Epithelial cell of proximal tubule (primary cell): ENCODE measurements around a stretch of chr4.

- RAMPAGE, long total RNA = no peak
- RRBS = no CpG with 5 or more reads among the region's 6 CpGs
These were observed 13.8 kb upstream of the SORBS2 start for GRCh38 chr4:185825717-185826277.

DNA sequence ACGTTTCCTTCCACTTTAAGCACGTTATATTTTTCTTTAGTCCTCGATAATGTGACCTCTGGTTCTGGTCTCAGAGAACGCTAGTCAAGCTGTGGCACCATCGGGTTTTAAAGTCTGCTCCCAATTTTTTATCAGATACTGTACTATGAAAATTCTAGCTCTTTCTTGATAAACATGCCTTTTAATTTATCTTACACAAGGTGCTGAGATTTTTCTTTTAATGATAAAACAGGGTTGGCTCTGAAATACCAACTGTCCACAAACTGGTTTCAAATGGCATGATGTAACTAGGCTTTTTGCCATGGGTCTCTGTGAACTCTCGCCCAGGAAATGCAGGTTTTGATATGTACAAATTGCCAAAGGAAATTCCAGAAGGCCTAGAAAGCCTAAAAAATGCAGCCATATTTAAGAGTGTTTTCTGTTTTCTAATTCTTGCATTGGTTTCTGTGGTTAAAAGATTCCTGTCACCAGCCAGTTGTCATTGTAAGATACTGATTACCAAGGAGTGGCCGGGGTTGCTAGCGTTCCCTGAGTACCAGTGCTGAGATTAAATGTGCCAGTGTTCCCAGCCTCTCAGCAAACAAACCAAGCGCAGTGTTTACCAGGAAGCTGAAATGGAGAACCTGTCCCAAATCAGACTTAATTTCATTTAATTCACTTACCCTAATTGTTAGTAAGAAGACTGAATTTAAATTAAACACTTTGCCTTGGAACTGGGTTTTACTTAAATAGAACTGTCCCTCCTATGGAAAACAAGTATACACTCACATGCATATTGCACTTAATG lies 53.9 kb upstream of the SORBS2 start:
- RAMPAGE, long total RNA = no peak
- RRBS = no CpG with 5 or more reads among the region's 9 CpGs

DNA sequence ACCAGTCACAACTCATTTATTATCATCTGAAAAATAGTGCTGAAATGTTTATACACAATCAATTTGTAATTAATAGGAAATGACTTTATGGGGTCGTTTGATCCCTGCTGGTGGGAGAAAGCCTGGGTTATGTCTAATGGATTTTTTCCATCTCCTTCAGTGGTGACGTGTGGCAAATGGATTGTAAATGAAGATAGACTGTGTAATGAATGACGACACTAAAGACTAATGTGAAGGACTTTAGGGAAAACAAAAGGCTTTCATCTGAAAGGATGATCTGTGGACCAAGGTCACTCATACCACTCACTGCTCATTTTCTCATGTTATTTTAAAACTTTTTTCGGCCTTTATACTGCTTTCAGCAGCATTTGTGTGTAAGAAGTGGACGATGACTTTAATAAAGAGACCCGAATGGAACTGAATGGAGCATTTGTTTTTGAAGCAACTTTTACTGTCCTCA lies 102.9 kb upstream of the SORBS2 start:
- RAMPAGE, long total RNA = no peak
- RRBS = no CpG with 5 or more reads among the region's 6 CpGs

GRCh38 chr4:186104071-186105231 lies 35.5 kb downstream of the TLR3 start:
- RAMPAGE, long total RNA = no peak
- RRBS = 2% methylated on average over 29 of the region's 96 CpGs

GRCh38 chr4:186155843-186156361 lies 35.5 kb upstream of the CYP4V2 start:
- RAMPAGE, long total RNA = no peak
- RRBS = no CpG with 5 or more reads among the region's 12 CpGs

DNA sequence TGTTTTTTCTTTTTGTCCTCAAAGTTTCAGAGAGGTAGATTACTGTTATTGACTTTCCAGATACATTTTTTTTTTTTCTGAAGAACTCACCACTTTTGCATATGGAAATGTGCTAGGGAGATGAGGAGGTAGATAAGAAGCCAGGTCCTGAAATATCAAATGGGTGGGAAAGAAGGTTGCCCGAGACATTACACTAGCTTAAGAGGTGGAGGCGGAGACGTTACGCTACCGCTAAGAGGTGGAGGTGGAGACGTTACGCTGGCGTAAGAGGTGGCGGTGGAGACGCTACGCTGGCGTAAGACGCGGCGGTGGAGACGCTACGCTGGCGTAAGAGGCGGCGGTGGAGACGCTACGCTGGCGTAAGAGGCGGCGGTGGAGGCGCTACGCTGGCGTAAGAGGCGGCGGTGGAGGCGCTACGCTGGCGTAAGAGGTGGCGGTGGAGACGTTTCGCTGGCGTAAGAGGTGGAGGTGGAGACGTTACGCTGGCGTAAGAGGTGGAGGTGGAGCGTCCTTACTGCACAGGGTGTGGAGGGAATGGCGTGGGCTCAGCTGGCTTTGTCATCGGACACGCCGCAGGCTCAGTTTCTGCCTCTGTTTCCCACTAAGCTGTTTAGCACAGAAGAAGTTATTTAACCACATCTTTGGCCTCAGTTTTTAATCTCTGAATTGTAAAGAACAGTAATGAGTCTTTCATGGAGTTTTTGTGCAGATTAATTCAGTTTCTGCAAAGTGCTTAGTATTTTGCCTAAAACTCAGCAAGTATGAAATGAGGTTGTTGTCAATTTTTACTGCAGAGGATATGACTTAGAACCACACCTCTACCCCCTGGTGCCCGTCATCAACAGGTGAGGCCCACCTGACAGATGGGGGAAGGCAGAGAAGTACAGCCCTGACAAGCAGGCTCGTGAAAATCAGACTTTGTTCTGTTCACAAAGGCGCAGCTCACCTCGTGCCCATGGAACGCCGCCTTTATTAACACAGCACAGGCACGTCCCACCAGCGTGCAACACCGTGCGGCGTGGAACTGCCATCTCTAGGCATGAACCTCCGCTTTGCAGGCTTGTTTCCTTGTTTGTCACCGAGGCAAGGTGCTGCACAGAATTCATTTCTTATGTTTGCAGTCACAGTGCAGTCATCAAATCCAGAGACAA lies 13.0 kb downstream of the CYP4V2 start:
- RAMPAGE, long total RNA = no peak
- RRBS = no CpG with 5 or more reads among the region's 58 CpGs

DNA sequence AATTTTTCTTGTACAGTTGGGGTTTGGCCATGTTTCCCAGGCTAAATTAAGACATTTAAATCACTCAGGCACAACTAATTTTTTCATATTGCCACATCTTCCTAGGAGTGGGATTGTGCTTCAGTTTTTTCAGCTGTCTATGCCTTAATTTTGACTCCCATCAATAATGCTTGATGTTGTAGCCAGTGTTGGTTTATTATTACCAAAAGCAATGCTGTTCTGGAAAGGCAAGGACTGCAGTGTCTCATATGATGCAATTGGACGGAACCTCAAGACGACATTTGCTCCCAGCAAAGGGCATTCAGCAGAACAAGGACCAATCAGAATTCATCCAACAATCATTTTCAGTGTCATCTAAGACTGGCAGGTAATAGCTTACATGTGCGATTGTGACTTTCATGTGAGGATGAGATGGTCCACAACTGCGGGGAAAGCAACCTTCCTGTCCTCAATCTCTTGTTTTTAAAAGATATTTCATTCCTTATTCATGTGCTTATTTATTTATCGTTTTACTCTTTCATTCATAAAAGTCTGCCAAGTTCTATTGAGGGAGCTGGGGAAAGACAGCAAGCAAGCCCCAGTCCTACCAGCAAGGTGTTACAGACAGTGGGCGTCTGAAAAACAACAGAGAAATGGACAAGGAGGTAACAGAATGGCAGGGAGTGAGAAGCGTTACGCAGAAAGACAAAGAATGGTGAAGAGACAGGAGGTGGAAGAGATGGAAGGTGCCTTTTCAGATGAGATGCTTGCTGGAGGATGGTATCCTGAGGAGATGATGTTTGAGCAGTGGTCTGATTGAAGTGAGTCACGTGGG lies 11.4 kb upstream of the KLKB1 start:
- RAMPAGE, long total RNA = no peak
- RRBS = no CpG with 5 or more reads among the region's 9 CpGs

DNA sequence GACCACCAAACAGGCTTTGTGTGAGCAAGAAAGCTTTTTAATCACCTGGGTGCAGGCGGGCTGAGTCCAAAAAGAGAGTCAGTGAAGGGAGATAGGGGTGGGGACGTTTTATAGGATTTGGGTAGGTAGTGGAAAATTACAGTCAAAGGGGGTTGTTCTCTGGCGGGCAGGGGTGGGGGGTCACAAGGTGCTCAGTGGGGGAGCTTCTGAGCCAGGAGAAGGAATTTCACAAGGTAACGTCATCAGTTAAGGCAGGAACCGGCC lies 18.8 kb upstream of the F11 start:
- RAMPAGE, long total RNA = no peak
- RRBS = no CpG with 5 or more reads among the region's 5 CpGs

DNA sequence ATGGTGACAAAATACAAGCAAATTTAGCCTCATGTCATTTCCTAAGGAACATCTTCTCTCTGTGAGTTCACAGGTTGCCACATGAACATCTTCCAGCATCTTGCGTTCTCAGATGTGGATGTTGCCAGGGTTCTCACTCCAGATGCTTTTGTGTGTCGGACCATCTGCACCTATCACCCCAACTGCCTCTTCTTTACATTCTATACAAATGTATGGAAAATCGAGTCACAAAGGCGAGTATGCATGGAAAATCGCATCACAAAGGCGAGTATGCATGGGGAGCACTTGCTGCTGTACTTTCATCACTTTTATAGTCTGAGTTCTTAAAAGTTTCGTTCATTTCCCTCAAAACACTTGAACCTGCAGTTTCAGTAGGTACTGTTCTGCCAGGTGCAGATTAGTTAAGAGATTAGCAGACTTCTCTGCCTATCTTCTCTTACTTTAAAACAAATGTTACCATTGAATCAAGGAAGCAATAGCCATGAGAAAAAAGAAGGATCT lies 15.8 kb upstream of the F11 start:
- RAMPAGE, long total RNA = no peak
- RRBS = no CpG with 5 or more reads among the region's 7 CpGs

DNA sequence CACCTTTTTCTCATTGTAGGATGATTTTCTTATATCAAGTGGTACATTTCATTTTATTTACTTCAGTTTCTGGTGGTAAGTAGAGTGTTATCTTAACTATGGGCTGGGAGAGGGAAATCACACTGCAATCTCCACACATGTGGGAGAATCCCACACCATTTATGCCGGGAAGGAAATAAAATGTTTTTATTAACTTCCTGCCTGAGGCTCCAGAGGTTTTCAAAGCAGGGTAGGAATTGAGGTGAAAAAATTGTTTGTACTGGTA lies 1.1 kb downstream of the F11 start:
- RAMPAGE, long total RNA = no peak
- RRBS = no CpG with 5 or more reads among the region's 1 CpG

- RAMPAGE, long total RNA = no peak
- RRBS = no CpG with 5 or more reads among the region's 6 CpGs
These were observed 84.6 kb downstream of the F11 start for GRCh38 chr4:186350548-186350957.

- RAMPAGE, long total RNA = no peak
- RRBS = no CpG with 5 or more reads among the region's 17 CpGs
These were observed 41.5 kb upstream of the MTNR1A start for GRCh38 chr4:186596903-186597232.

DNA sequence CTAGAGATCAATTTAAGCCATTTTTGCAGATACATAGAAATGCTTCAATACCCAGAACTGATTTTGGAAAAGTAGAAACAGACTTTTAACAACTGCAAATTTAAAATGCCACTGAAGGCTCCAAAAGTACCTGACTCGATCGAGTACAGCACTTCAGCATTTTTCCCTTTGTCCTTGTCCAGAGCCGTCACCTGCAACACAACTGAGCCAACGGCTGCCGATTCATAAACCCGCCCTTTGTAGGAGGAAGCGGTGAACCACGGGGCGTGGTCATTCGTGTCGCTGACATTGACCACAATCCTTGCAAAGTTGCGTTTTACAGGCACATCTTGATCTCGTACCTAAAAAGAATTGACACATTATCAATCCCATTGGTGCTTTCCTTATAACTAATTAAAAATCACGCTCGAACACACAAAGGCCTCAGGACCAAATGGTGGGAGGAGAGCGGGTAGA lies 72.7 kb upstream of the MTNR1A start:
- RAMPAGE, long total RNA = no peak
- RRBS = no CpG with 5 or more reads among the region's 16 CpGs

DNA sequence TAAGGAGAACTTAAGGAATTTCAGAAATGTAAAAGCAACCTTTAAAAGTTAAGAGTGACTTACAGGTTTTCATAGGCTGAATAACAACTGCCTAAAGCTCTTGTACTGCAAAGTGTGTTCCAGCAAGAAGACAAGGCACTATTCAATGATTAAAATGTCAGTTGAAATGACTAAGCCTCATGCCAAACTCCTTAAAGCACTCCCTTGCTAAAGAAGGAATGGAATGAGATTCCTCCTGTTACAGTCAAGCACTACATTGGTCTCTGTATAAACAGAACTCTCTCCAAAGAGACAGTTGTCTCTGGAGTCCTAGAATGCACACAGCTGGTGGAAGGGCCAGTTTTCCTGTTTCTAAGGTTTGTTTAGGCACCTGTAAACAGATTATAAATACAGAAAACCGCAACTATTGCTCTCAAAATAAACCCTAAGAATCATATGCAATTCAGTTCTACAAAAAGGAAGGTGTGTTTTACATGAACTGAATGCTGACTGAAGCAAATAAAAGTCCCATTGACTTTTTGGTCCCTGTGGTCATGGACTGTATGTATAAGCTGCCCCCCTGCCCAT lies 47.1 kb downstream of the FAT1 start:
- RAMPAGE, long total RNA = no peak
- RRBS = no CpG with 5 or more reads among the region's 1 CpG

GRCh38 chr4:186706732-186707249 lies 16.9 kb downstream of the FAT1 start:
- RAMPAGE, long total RNA = no peak
- RRBS = no CpG with 5 or more reads among the region's 13 CpGs

DNA sequence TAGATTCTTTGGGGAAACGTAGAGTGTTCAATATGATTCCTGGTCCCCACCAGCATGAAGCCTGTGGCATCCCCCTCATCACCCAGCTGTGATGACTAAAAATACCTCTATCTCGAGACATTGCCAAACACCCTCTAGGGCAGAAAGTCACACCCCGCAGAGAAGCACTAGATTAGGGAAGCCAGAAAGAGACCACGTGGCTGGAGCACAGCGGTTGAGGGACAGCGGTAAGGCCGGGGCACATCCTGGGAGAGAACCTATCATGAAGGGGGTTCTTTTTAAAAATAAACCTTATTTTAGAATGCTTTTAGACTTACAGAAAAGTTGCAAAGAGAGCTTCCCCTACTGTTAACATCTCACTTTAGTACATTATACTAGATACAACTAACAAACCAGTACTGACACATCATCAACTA lies 10.9 kb downstream of the FAT1 start:
- RAMPAGE, long total RNA = no peak
- RRBS = no CpG with 5 or more reads among the region's 7 CpGs

DNA sequence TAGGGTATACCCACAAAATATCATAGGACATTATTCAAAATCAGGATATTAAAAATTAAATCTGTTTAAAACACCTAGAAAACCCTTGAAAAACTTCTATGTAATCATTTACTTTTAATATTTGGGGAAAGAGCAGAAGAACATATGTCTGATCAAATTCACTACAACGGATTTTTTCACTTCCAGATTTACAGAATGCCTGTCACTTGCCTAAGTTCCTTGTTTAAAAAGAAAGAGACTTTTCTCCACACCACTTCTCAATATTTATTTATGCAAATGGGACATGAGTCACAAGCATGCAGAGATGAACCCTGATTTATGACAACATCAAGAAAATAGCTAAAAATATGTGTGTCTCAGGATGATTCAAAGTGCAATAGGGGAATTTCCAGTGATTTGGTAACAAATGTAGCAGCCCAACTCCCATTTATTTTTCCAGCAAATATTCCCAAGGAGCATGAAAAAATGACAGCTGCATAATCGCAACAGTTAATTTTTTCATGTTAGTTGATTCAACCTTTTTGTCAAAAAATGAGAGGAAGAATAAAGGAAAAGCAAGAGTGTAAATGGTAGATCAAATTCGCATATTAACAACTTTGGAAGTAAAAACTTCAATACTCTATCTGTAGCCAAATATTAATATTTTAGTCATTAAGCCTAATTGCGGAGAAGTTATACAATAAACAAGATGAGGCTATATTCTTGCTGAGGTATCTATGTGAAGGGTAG lies 180.5 kb upstream of the FAT1 start:
- RAMPAGE, long total RNA = no peak
- RRBS = no CpG with 5 or more reads among the region's 4 CpGs

DNA sequence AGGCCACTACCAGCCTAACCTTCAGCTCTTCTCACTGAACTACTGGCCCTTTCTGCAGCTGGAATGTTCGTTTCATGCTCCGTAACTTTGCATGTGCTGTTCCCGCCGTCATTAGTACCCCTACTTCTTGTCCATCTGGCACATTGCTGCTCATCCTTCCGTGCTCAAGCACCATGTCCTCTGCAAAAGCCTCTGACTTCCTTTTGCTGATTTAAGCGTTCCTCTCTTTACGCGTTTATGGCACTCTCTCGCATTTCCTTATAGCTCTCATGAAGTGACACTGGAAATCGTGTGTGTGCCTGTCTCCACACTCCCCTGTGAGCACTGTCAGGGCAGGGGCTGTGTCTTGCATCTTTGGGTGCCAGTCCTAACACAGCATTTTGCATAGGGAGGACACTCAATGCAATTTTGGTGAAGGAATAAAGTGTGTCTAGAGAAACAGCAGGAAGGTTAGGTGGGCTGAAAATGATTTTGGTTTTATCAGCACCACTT lies 210.6 kb upstream of the FAT1 start:
- RAMPAGE, long total RNA = no peak
- RRBS = no CpG with 5 or more reads among the region's 10 CpGs

DNA sequence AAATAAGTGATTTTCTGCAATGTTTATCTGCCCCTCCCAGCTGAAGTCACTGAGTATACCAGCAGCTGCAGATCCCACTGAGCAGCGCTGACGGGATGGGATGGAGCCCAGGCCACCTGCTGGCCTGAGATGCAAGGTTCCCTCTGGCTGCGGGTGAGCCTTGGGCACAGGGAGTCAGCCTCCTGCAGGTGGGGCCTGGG lies 223.0 kb upstream of the FAT1 start:
- RAMPAGE, long total RNA = no peak
- RRBS = no CpG with 5 or more reads among the region's 3 CpGs

- RAMPAGE, long total RNA = no peak
- RRBS = 81% methylated on average over 3 of the region's 21 CpGs
These were observed 36.6 kb downstream of the ZFP42 start for GRCh38 chr4:188032052-188032763.